ENCODE measurements around the genes CFAP221 and TFCP2L1.

GRCh38 chr2:119543945-119544667 lies at the start of gene CFAP221:
TSS of gene CFAP221 (plus strand) at chr2:119544449.
- PRO-cap: unidirectional peak, plus-strand start at chr2:119544508

DNA sequence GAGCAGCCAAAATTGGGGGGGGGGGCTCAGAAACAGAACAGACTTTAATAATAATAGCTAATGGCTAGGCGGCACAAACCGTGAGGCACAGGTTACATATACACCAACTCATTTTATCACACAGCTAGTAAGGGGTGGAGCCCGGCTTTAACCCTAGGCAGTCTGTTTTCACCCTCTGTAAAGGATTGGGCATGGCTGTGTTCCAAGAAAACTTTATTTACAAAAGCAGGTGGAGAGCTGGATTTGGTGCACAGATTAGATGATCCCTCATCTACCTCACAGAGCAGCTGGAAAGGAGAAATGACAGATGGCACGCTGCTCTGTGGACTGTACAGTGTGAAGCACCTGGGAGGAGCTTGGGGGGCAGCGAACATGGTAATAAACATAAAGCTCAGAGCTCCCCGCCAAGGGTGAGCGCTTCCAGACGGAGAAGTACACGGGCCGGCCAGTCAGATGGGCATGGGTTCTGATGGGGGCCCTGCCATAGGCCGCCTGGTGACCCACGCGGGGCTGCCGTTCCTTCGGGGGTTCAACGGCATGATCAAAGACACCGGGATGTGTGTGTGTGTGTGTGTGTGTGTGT lies 952 bp upstream of the TMEM177 start:
- PRO-cap: no peak

DNA sequence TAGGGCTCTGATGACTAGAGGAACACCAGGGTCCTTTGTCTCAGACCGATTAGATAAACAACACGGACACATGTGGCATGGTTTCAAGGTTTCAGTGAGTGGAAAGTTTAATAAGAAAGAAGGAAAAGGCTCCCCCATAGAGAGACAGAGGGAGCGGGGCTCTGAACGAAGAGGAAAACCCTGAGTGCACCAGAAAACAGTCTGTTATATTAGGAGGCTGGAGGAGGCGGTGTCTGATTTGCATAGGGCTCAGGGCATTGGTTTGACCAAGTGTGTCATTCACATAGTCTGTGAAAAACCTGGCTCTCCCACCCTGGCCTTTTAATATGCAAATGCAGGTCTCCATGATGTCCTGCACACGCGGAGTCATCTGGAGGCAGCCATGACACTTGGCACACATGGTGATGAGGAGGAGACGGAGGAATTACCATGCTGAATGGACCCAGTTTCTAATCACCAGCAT lies 94.1 kb downstream of the PTPN4 start:
- PRO-cap: no peak

GRCh38 chr2:119892122-119892778 lies 120.6 kb upstream of the EPB41L5 start:
- PRO-cap: no peak

- PRO-cap: no peak
Observed at GRCh38 chr2:119892943-119894042, 119.6 kb upstream of the EPB41L5 start.

- PRO-cap: no peak
Observed at GRCh38 chr2:119929222-119930503, 83.2 kb upstream of the EPB41L5 start.

DNA sequence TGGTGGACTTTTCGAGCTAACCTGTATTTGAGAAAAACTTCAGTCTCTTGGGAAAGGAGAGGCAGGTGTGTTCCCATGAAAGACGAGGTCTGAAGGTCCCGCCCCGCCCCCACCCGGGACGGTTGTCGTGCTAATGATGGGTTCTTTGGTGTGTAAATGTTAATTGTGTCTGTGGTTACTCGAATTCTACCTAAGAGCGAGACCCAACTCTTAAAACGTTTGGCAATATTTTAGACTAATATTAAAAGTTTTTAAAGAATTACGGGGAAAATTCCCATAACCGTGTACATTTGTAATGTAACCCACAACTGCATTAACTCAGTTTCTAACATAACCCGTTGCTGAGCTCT lies 715 bp downstream of the EPB41L5 start:
- PRO-cap: no peak

DNA sequence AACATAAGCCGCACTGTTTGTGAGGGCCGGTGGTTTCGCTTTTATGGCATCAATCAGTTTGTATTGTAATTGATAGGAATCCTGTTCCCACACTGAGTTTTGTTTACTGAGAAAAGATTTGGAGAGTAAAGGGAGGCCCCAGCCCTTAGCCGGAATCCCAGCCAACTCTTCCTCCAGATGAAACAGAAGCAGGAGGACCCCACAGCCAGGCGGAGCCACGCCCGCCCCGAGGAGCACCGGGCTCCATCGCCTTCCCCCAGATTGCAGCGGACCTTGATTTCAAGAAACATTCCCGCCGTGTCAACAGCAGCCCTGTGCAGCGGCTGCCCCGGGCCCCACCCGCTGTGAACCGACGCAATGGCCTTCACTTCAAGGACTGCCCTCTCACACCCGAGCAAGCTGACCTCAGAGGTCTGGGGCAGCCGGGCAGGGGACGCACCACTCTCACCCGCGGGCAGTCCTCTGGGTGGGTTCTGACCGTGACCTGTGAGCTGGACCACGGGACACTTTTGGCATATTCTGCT lies 32.3 kb upstream of the INHBB start:
- PRO-cap: no peak

- PRO-cap: bidirectional peak, plus-strand start at chr2:120344592, minus-strand start at chr2:120344461
Observed at GRCh38 chr2:120344133-120344759, 1.7 kb upstream of the INHBB start.

DNA sequence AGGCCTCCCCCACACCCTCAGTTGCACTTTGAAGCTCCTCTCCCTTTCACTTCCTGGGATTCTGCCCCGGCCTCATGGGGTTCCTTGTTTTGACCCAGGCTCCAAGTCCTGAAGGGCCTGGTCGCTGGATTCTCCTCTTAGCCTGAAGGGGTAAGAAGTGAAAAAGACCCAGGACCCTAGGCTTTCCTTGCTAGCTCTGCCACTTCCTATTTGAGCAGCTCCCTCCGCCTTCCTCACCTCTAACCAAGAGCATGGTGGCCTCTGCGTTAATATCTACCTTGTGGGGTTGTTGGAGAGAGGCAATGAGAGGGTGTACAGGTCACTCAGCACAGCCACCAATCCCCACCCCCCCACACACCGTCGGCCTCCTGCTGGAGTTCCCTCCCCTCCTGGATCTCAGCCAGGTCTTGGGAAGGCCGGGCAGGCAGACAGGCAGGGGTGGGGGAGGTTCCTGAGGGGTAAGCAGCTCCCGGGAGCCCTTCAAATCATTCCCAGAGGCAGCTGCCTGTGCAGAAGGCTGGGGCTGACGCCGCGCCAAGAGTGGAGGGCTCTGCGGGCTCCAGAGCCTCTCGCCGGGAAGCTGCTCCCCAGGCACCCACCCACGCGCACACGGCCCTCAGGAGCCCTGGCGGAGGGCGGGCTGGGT lies 49.8 kb downstream of the INHBB start:
- PRO-cap: no peak

GRCh38 chr2:120524925-120525552 lies 179.1 kb downstream of the INHBB start:
- PRO-cap: no peak

GRCh38 chr2:120566628-120567182 lies 169.0 kb upstream of the GLI2 start:
- PRO-cap: no peak

DNA sequence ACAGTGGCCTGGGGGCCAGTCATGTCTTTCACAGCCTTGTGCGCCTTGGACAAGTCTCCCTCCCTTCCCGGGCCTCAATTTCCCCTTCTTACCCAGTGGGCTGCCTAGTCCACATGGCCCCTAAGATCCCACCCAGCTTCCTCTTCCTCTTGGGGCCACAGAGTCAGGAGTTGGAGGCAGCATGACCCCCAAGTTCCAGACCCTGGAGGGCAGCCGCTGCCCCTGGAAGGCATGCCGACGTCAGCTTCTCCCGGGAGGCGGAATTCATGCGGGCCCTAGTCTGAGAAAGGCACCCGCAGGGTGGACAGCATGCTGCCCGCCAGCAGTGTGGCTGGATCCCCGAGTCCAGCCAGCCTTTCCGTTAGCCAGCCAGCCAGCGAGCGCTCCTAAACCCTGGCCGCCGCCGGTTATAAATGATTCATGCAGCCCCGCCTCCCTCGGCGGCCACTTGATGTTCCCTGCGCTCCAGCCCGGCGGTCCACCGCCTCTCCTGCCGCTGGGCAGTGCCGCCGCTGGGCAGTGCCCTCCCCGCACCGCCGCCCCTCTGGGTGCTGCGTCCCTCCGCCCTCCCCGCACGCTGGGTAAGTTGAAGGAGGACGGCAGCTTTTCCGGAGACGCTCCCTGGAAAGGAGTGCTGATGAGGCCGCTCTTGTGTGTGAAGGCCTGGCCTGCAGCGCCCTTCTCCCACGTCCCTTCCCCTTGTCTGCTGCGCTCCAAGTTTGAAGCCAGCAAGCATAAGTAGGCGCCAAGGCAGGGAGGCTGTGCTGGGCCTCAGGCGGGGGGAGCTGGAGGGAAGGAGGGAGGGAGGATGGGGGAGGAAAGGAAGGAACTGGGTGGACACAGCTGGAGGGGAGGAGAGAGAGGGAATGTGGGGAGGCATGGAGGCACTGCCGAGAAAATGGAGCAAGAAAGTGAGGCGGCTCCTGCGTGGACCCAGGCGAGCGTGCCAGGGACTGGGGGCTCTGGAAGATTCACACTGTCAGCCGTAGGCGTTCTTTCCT lies 131.7 kb downstream of the GLI2 start:
- PRO-cap: bidirectional peak, plus-strand start at position 856 of the sequence, minus-strand start at position 710 of the sequence

DNA sequence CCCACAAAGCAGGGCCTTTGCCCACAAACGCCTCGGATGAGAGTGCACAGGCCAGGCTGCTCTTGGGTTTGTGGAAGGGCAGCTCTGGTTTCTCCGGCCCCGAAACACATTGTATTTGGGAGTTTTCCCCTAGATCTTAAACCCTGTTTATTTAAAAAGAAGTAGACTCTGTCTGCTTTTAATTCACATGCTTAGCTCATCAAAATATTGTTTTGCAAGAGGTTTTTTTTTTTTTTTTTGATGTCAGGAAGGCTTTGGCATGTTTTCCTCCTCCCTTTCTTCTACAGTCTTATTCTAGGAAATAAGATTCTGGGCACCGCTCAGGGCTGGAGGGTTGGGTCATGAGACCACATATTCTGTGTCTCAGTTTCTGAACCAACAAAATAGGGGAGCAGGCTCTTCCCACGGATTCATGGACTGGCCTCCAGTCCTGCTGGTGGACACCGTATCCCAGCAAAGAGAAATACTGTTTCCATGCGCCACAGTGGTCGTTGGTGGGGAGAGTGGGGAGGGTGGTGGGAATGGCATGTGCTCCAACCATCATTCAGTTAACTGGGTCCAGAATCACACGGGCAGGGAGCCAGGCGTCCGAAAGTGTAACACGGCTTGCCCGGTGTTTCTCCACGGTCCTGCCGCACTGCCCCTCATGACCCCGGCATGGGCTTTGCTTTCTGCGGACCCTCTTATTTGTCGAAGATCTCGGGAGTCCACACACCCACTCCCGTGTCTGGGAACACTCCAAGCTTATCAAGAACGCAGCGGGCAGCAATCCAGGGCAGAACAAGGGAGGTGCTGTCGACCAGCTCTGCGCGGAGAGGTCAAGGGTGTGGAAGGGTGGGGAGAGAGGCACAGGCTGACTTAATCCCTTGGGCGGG lies 176.6 kb downstream of the GLI2 start:
- PRO-cap: no peak

DNA sequence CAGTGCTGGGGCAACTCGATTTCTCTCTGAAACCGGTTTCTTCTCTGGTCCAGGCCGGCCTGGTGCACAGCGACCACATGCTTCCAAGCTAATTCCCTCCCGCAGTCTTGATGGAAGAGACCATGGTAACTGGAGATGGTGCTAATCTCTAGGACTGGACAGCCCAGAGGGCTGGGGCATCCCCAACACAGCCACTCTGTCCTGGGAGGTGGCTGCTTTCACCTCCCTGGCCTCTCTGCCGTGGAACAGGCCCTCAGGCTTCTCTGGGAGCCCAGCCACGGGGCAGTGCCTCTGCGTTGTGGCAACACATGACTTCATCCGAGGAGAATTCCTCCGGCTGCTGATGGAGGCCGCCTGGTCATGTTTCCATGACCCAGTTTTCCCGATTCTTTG lies 184.3 kb downstream of the GLI2 start:
- PRO-cap: no peak

DNA sequence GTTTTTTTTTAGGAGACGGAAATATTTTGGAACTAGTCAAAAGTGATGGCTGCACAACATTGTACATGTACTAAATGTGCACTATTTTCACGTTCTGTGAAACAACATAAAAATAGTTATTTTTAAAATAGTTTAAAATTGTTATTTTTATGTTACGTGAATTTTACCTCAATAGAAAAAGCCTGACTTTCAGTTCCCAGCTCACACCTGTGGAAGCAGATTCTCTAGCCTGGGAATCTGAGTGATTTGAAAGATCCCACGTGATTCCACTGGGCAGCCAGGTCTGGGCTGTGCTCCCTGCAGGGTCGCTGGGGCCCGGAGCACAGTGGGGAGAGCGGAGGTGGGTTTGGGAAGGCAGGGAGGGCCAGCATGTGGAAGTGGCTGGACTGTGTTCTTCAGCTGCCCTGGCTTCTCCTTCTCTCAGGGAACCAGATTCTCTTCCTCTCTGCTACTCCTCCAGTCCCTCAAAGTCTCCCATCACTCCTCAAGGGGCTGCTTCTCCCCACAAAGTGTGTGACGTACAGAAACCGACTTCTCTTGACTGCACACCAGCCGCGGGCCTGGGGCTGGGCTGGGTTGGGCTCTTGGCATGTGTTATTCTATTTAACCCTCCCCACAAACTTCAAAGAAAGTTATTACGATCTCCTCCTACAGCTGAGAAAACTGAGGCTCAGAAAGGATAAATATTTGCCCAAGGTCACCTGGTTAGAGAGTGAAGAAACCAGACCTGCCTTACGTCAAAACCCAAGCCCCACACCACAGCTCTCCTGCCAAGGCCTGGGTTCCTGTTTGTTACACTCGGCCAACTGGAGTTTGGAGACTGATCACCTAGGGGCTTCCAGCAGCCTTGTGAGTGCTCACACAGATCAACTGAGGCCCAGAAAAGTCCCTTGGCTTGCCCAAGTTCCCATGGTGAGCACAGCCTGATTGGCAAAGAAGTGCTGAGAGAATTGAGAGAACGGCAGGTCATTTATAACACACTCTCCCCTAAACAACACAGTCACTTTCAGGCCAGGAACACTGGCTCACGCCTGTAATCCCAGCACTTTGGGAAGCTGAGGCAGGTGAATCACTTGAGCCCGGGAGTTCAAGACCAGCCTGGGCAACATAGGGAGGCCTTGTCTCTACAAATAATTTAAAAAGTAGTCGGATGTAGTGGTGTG lies 269.0 kb downstream of the TFCP2L1 start:
- PRO-cap: no peak

DNA sequence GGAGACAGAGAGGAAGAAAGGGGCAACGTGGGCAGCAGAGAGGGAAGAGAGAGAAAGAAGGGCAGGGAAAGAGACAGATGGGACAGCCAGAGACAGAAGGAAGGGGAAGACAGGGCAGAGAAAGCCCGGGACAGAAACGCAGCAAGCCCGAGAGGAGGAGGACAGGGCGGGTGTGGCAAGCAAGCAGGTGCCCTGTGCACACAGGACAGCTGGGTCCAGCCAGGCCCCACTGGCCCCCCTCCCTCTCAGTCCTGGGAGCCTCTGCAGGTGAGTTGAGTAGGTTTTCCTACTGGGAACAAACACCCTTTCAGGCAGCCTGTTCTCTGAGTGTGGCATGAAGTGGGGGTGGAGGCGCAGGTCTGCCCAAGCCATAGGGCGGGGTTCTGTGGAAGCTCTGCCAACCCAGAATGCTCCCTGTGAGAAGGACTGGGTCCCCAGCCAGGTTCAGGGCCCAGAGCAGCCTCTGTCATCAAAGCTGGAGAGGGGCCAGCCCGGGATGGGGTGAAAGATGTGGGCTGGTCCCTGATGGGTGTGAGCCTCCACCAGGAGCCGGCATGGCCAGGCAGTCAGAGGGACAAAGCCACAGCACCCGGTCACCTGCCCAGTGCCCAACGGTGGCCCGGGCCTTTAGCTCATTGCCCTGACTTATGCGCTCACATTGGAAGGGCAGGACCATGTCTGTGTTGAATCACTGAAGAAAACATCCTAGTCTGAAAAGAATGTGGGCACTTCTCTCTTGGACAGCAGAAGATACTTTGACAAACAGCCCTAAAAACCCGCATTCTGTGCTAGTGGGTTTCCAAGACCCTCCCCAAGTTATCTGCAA lies 129.4 kb downstream of the TFCP2L1 start:
- PRO-cap: no peak

DNA sequence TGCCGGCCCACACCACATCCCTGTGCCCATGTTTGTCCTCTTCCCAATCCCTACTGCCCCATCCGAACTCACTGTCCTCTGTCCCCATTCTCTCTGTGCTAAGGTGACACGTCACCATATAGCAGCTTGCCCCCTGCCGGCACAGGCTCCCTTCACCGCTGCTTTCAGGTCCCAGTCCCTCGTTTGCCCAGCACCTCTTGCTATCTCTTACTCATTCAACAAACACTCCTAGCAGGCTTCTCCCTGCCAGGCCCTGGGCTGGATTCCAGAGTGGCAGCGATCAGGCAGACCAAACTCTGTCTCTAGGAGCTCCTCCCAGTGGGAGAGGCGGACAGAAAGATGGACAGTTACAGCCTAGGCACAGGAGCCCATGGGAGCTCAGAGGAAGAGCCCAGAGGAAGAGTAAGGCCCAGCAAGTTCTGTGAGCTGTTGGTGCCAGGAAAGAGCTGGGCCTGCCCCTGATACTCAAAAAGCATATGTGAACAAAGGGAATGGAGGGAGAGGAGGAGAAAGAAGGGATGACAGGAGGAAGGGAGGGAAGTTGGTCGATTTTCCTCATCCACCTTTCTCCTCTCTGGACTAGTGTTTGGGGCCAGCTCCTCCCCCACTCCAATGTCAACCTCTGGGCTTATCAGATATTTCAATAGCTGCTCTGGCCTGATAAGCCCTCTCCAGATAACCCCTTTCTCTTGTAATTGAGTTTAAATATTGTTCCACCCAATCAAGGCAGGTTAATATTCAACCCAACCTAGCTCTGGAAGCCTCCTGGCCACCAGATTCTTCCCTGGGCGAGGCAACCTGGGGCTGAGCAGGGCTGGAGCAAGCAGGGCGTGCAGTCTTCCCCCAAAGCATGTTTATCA lies 74.1 kb downstream of the TFCP2L1 start:
- PRO-cap: no peak

DNA sequence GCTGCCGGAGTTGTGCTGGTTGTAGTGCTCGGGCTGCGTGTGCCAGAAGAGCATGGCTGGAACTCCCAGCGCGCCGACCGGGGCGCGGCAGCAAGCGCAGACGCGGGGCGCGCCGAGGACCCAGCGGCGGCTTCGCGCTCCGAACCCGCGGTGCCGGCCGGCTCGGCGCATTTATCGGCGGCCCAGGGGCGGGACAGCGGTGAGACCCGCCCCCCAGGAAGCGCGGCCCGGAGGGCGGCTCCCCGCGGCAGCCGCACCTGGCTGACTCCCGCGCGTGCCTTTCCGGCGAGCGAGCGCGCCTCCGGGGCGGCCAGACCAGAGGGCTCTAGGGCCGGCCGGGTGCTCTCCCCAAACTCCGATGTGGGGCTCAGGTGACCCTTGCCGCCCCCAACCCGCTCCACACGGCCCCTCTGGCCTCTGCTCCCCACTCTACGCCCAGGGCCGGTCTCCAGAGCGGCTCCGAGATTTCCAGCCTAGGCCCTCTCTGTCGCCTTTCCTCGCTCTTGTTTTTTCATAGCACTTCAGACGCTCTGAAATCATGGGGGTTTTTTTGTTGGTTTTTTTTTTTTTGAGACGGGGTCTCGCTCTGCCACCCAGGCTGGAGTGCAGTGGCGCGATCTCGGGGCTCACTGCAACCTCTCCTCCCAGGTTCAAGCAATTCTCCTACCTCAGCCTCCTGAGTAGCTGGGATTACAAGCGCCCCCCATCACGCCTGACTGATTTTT lies at the start of gene TFCP2L1:
TFCP2L1 (minus strand) TSS at position 147 of the 725 bp plus-strand sequence.
- PRO-cap: bidirectional peak, plus-strand start at position 292 of the sequence, minus-strand start at position 147 of the sequence

DNA sequence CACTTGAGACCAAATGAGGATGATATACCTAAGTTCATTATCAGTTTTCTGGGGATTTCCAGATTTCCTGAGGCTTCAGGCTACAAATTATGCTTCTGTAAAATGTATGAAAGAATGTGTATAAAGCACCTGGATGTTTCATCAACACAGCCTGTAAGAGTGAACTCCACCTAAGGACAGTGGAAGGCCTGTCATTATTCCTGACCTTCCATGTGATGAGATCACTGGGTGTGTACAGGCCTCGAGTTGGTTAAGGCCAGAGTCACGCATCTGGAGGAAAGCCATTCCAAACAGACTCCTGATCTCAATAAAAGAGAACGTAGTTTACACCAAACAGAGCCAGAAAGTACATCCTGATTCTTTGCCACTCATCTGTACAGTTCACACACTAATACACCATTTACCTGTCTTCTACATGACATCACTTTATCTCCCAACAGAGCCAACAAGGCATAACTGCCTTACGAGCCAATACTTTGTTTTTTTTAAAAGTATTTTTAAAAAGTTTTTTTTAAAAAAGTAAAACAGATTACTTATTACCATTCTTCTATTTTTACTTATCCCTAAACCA lies 78.7 kb upstream of the TFCP2L1 start:
- PRO-cap: no peak

Data from Metastatic Lung Carcinoma in the Adrenal Gland (tissue), 1 donor.